LNCaP clone FGC (cell line): ENCODE data around the genes LCN8, TMEM141, AJM1 and LCN12.

- RRBS, 2 experiments = no CpG with 5 or more reads among the region's 4 CpGs
Observed at GRCh38 chr9:136675840-136676223, 11.4 kb downstream of the AGPAT2 start.

- RRBS, 2 experiments = 96% methylated on average over 4 of the region's 18 CpGs
Observed at GRCh38 chr9:136677783-136678320, 9.4 kb downstream of the AGPAT2 start.

GRCh38 chr9:136690063-136690687, 2.9 kb upstream of the AGPAT2 start:
- RRBS, 2 experiments = 92 to 94% methylated on average over 8 to 9 of the region's 21 CpGs

GRCh38 chr9:136694197-136694857, 7.1 kb upstream of the AGPAT2 start:
- RRBS, 2 experiments = no CpG with 5 or more reads among the region's 30 CpGs

- RRBS, 2 experiments = no CpG with 5 or more reads among the region's 34 CpGs
Observed at GRCh38 chr9:136720516-136721636, 8.5 kb downstream of the DIPK1B start.

- RRBS, 2 experiments = under 1 to 1% methylated on average over 32 to 35 of the region's 63 CpGs
Observed at GRCh38 chr9:136728457-136729091, 14.2 kb downstream of the LCN10 start.

DNA sequence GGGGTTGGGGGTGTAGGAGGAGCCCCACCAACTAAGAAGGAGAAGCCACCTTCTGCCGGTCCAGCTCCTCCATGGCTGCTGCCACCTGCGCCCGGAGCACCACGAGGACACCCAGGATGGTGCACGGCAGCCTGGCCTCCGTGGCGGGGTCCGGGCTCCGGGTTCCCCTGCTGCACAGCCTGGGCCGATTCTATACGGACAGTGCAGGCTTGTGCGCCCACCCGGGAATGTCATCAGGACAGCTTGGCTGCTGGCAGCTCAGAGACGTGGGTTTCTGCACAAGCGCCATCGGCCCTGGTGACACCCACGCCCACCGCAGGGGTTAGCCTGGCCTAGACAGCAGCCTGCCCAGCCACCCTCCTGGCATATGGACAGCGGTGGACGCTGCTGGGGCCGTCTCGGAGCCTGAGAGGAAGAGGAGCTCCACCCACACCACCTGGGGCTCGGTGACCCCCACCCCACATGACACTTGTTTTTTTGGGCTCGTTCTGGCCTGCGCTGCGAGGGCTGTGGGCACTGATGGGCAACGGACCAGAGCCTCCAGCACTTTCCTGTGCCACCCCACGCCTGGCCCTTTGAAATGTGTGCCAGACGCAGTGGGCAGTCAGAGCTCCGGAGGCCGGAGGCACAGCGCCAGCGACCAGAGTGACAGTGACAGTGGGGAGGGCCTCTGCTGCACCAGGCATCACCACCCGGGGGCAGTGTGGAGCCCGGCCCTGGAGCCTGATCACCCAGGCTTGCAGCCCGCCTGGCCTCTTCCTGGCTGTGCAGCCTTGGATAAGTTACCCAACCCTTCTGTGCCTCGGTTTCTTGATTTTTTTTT, at the start of gene LCN8:
TSS of gene LCN8 (minus strand) at position 386 of the 823 bp plus-strand sequence.
- RRBS, 2 experiments = 62 to 68% methylated on average over 16 of the region's 37 CpGs

DNA sequence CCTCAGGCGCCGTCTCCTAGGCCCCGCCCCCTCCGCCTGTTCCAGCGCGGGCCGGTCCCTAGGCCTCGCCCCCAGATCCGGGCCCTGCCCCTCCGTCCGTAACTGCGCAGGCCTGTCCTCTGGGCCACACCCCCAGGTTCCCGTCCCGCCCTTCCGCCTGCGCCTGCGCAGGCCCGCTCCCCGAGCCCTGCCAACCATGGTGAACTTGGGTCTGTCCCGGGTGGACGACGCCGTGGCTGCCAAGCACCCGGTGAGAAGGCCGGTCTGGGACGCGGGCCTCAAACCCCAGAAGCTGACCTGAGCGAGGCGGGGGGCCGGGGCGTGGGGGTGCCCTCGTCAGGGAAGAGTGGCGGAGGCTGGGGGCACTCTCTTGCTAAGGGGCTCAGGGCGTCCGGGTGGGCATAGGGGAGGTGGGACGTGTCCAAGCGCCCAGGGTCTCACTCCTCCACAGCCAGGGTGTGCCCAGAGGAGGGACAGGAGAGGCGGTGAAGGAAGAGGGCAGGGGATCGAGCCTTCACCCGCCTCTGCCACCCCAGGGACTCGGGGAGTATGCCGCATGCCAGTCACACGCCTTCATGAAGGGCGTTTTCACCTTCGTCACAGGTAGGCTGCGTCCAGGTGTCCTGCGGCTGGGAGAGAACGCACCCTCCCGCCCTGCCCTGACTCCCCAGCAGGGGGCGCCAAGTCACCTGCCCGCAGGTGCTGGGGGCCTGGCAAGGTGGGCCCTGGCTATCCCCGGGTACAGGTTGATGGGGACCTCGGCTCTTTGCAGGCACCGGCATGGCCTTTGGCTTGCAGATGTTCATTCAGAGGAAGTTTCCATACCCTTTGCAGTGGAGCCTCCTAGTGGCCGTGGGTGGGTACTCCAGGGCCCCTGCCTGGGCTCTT, at the start of gene TMEM141:
TSS of gene TMEM141 (plus strand) at position 170 of the 888 bp plus-strand sequence.
- RRBS, 2 experiments = 1 to 2% methylated on average over 10 to 12 of the region's 55 CpGs

DNA sequence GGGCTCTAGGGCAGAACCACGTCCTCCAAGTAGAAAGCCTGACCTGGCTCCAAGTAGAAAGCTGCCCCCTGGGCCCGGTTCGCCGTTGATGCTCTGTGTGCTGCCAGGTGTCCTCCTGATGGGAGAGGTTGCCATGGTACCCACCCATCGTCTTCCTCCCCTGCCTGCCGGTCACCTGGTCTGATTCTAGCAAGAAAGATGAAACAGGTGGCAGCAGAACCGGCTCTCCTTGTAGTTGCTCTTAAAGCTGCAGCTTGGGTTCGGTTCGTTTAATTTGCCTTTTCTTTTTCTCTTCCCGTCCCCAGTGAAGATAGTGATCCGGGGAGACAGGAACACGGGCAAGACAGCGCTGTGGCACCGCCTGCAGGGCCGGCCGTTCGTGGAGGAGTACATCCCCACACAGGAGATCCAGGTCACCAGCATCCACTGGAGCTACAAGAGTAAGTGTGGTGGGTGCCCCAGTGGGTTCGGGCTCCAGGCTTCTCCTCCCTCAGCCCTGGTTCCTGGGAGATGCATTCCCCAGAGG, 15.5 kb downstream of the RABL6 start:
- RRBS, 2 experiments = 62 to 83% methylated on average over 5 to 7 of the region's 18 CpGs

DNA sequence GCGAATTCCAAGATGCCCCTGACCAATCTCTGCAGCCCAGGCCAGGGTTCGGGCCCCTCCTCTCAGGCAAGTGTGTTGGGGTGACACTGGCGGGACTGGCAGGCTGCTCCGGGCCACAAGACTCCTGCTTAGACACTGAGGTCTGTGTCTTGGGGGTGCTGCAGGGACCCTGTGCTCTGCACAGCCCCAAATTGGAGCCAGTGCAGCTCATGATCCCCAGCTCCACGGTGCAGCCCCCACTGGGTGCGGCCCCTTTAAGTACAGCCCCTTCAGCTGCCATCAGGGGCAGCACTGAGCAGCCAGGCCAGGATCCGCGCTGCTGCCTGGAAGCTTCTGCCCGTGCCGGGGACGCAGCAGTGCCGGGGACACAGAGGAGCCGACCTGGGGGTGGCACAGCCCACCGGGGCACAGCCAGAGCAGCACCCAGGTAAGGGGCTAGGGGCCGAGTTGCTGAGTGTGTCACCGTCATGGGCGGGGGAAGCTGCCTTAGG, at the start of gene AJM1:
TSS of gene AJM1 (plus strand) at position 316 of the 491 bp plus-strand sequence.
- RRBS, 2 experiments = 0 to 8% methylated on average over 2 of the region's 17 CpGs

- RRBS, 2 experiments = 74 to 77% methylated on average over 4 of the region's 39 CpGs
Observed at GRCh38 chr9:136852661-136853863, 916 bp downstream of the MAMDC4 start.

- RRBS, 2 experiments = 67 to 73% methylated on average over 9 to 10 of the region's 30 CpGs
Observed at GRCh38 chr9:136854242-136854928, 2.2 kb downstream of the MAMDC4 start.

GRCh38 chr9:136898642-136899213, 12.4 kb downstream of the TRAF2 start:
- RRBS, 2 experiments = 85 to 90% methylated on average over 4 of the region's 17 CpGs

DNA sequence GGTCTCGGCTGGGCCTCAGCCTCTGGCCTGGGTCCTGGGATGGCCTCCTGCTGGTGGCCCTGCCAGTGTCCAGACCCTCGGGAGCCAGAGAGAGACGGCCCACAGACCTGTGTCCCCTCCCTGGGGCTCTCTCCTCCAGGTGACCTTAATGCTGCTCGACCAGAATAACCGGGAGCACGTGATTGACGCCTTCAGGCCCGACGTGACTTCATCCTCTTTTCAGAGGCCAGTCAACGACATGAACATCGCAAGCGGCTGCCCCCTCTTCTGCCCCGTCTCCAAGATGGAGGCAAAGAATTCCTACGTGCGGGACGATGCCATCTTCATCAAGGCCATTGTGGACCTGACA, 19.0 kb downstream of the FBXW5 start:
- RRBS, 2 experiments = no CpG with 5 or more reads among the region's 16 CpGs

- RRBS, 2 experiments = 100% methylated on average over 4 of the region's 30 CpGs; no CpG with 5 or more reads in 1 of the 2 experiments
Observed at GRCh38 chr9:136951935-136953038, at the start of gene LCN12. TSS of gene LCN12 (plus strand) at chr9:136952273.

DNA sequence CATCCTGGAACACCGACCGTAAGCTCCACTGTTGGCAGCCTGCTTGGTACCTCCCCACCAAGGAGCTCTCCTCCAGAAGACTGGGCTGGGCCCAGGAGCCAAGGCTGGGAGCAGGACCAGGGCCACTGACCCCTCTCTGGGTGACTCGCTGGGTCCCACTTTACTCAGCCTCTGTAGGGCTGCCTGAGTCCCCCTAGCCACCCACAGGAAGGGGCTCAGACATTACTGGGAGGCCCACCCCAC, 255 bp downstream of the CLIC3 start:
- RRBS, 2 experiments = no CpG with 5 or more reads among the region's 3 CpGs

- RRBS, 2 experiments = no CpG with 5 or more reads among the region's 7 CpGs
Observed at GRCh38 chr9:137029013-137029361, 950 bp upstream of the ABCA2 start.

DNA sequence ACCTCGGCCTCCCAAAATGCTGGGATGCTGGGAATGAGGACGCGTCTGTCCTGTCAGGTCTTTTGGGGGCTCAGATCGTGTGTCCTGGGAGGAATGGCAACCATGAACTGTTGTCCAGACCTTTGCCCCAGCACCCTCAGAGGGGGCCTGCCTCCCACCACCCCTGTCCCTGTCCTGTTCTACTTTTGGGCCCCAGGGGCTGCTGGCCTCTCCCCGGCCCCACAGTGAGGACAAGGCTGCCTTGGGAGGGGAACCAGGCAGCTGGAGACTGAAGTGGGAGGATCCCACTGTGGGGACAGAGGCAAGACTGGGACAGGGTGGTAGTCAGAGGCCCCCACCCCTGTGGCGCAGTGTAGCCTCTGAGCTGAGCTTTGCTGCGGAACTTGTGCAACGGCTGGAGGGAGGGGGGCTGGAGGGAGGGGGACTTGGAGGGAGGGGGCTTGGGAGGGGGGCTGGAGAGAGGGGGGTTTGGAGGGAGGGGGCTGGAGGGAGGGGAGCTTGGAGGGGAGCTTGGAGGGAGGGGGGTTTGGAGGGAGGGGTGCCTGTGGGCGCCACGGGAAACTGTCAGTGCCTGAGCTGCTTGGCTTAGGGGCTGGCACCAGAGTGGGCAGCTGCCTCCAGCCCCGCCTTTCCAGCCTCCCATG, 2.1 kb upstream of the FUT7 start:
- RRBS, 2 experiments = no CpG with 5 or more reads among the region's 11 CpGs

- RRBS, 2 experiments = no CpG with 5 or more reads among the region's 23 CpGs
Observed at GRCh38 chr9:137055630-137056366, 1.9 kb upstream of the ENTPD2 start.

DNA sequence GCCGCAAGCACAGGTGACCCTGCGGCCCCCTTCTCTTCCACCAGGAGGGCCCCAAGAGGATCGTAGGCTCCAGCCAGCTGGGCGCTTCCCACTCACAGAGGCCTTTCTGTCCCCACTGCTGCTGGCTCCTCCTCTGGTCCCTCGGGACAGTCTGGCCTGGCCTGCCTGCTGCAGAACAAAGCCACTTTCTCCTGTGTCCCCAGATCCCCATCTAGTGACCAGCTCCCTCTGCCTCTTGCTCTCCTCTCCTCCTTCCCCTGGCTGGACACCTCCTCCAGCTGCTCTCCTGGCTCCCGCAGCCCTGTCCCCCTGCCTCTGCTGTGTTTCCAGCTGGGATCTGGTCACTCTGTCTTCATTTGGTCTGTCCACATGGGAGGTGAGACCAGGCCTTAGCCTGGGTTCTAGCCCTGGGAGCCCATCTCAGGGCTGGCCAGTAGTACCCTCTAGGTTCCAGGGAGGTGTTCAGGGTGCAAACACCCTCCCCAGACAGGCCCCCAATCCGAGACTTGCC, 680 bp upstream of the SAPCD2 start:
- RRBS, 2 experiments = no CpG with 5 or more reads among the region's 7 CpGs